Pulmonary artery (tissue), 1 donor: ENCODE measurements around the genes MED13L, NOS1 and WSB2.

GRCh38 chr12:116276326-116276531, 1.3 kb downstream of the MED13L start:
- PRO-cap, result bidirectional peak, plus-strand start at chr12:116276943, minus-strand start at chr12:116276442

GRCh38 chr12:116277482-116278283, at the start of gene MED13L:
TSS of gene MED13L (minus strand) at chr12:116277693.
- PRO-cap, result bidirectional peak, plus-strand start at chr12:116277886, minus-strand start at chr12:116277639; unidirectional peak, minus-strand start at chr12:116277939

DNA sequence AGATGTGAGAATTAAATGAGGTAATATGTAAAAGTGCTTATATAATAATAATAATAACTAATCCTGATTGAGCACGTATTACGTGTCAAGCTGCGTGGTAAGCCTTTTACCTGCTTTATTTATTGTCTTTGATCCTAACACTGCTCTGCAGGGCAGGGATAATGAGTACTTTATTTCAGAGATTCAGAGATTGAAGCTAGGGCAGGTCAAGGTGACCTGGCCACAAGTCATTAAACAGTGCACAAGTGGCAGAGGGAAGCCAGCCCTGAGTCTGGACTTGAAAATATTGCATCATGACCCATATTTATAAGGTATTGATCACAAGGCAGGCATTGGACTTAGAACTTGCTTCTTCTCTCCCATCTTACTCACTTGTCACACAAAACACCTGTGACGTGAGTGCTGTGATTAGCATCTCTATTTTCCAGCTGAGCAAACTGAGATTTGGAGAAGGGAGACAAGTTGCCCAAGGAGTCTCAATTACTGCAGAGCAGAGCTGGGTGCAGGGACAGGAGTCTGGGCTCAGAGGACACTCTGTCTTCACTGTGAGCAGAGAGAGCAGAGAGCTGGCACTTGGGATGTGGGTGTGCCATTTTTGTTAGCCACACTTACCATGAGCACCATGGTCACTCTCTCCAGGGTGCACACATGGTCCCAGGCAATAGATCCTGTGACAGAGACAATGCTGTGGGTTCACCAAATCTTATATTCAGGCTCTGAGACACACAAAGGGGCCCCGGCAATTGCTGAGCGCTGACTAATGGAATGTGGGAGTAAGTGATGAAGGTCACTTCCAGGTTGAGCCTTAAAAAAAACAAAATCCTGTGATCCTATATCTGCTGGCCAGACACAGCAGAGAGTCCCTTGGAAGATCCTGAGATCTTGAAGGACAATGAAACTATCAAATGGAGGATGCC, 113.1 kb upstream of the MED13L start:
- PRO-cap, result no peak

DNA sequence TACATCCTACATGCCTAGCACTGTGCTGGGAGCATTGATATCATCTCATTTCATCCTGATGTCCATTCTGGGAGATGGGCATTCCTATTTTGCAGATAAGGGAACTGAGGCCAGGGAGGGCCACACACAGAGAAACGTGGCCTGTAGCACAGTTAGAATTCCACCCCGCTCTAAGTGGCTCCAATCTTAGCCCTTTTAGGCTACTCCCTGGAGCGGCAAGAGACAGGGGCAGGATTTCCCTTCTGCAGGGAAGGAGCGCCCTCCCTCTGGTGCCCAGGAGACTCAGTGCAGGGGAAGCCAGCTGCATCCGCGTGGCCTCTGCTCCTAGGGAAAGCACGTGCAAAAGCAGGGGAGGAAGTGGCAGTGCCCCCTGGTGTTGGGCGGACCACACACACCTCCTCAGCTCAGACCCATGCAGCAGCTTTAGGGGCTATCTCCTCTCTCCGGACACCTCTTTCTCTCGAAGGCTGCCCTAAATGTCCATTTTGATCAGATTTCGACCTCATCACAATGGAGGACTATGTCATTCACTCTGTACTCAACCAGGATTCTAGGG, 50.0 kb downstream of the SPRING1 start:
- PRO-cap, result no peak

GRCh38 chr12:116860924-116861810, 20.1 kb downstream of the HRK start:
- PRO-cap, result unidirectional peak, plus-strand start at chr12:116861564

- PRO-cap, result no peak
These were observed 85.0 kb downstream of the TESC start for GRCh38 chr12:117014040-117014832.

- PRO-cap, result no peak
These were observed 45.4 kb downstream of the TESC start for GRCh38 chr12:117053806-117054217.

- PRO-cap, result no peak
These were observed 31.0 kb upstream of the TESC start for GRCh38 chr12:117130269-117130577.

DNA sequence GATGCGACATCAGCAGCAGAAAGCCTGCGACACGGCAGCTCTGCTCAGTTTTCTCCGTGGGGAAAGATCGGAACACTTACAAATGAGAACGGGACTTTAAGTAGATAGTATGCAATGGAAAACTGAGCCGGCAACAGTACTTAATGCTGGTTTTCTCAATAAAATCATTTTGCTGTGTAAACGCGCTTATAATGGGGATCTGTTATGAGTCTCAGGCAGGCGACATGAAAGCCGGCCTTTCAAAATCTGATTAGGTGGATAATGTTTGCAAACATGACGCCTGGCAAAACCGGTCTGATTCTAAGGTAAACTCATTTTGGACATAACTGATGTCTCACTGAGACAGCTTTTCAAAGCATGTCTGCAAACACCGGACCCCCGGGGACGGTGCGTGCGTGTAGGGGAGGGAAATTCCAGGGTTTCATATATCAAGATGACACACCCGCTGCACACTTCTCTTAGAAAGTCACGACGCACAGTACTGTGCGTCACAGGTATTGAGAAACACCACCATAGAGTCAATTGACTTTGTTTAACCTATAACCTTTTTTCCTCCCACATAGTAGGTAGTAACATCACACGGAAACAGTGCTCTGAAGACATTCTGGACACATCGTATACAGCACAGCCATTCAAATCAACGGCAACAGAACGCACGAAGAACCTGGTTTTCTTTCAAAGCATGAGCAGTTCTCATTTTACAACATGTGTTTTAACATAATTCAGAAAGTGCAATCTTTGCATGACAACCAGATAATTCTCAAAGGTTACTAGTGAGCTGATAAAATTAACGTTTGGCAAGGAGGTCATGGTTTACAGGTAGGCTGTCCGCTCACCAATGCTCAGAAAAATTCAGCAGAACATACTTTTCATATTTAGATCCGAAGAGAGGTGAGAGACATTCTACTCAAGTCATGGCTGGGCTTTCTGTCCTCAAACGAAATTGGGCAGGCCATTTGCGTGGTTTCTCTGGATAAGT, 43.9 kb upstream of the TESC start:
- PRO-cap, result no peak

DNA sequence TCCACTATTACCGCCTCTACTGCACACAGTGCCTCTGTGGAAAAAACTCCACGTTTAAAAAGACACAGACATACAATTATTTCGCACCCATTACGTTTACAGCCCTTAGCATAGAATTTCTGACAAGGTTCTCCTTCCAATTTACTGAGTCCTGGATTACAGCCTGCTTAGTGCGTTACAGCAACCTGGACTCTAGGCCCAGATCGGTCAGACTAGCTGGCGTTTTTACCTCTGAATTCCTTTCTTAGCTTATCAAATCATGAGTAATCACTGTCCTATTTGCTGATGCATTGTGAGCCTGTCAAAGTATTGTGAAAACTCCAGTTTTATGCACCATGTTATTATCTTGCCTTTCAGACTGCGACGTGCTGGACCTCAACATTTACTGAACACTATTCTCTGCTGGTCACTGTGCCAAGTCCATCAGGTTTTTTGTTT, 31.4 kb downstream of the FBXO21 start:
- PRO-cap, result no peak

- PRO-cap, result no peak
These were observed at the start of gene NOS1 for GRCh38 chr12:117360883-117361846. TSS of gene NOS1 (minus strand) at chr12:117361626.

DNA sequence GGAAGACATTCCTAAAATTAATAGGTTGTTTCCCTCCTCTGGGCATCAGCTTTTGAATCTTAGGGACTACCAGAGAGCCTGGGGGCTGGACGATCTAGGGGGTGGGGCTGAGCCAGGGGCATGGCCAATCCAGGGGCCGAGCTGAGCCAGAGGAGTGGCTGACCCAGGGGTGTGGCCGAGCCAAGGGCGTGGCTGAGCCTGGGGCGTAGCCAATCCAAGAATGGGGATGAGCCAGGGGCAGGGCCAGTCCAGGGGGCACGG, 219.2 kb upstream of the NOS1 start:
- PRO-cap, result no peak

DNA sequence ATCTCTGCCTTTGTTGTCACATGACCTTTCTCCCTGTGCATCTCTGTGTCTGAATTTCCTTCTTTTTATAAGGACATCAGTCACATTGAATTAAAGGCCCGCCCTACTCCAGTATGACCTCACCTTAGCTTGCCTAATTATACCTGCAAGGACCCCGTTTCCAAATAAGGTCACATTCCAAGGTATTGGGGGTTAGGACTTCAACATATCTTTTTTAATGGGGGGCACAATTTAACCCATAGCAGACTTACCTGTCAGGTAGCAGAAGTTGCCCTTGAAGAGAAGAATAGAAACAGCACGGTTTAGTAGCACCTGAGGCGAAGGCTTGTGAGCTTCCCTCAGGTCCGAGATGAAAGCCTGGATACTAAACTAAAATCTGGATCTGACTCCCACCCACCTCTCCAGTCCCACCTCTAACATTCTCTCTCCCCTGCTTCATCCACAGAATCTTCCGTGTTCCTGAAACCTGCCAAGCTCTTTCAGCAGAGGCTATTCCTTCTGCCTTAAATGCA, 280.1 kb upstream of the NOS1 start:
- PRO-cap, result no peak

GRCh38 chr12:118033453-118034108, 17.1 kb downstream of the RFC5 start:
- PRO-cap, result no peak

DNA sequence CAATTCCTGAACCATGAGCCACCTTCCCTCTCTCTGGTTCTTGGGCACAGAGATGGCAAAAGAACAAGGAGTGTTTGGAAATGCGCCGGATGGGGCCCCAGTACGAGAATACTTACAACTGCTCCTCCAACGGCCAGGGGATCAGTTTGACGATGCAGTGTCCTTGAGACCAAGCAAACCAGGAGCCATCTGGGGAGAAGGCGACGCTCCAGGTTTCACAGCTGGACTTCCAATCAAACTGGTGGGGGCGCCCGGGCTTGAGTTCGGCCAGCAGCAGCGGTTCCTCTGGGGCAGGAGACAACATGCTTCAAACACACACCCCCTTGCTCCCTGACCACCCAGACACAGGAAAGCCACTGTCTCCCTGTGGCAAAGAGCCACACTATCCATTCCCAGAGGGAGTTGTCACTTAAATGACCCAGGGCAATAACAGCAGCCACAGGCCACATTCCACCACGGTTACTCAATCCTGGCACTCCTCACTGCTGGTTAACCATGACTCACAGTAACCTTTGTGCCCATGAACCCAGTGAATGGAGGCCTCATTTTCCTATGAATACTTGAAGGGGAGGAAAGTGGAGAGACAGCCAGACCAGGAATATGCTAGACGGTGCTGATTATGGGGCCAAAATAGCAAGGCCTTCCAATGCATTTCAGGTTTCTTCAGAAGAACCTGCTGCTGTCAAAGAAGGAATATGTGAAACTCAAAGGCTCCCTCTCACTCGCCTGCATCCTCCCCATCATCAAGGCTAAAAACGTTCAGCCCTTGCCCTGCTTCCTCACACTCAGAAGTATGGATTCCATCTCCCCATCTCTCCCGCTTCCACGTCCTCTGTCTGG, 8.6 kb downstream of the WSB2 start:
- PRO-cap, result no peak

- PRO-cap, result bidirectional peak, plus-strand start at chr12:118061285, minus-strand start at chr12:118061137; unidirectional peak, plus-strand start at chr12:118061647
These were observed at the start of gene WSB2 for GRCh38 chr12:118060681-118061734. TSS of gene WSB2 (minus strand) at chr12:118061179.

- PRO-cap, result no peak
These were observed 683 bp downstream of the PEBP1 start for GRCh38 chr12:118136532-118137082.

GRCh38 chr12:118160017-118160463, 24.1 kb downstream of the PEBP1 start:
- PRO-cap, result no peak

GRCh38 chr12:118172027-118172858, 36.3 kb downstream of the PEBP1 start:
- PRO-cap, result no peak

GRCh38 chr12:118370705-118371879, 1.6 kb downstream of the TAOK3 start:
- PRO-cap, result no peak